AG10803 (cell line): ENCODE data around the genes H3C13, BOLA1, OTUD7B and RPRD2.

DNA sequence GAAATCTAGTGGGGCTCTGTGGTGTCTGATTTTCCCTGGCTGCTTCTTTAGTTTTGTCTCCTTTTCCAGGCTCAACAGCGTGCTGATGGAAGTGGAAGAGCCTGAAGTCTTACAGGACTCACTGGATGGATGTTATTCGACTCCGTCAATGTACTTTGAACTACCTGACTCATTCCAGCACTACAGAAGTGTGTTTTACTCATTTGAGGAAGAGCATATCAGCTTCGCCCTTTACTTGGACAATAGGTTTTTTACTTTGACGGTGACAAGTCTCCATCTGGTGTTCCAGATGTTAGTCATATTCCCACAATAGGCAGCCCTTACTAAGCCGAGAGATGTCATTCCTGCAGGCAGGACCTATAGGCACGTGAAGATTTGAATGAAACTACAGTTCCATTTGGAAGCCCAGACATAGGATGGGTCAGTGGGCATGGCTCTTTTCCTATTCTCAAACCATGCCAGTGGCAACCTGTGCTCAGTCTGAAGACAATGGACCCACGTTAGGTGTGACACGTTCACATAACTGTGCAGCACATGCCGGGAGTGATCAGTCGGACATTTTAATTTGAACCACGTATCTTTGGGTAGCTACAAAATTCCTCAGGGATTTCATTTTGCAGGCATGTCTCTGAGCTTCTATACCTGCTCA lies 29.1 kb upstream of the PPIAL4C start:
- RRBS: no CpG with 5 or more reads among the region's 12 CpGs

DNA sequence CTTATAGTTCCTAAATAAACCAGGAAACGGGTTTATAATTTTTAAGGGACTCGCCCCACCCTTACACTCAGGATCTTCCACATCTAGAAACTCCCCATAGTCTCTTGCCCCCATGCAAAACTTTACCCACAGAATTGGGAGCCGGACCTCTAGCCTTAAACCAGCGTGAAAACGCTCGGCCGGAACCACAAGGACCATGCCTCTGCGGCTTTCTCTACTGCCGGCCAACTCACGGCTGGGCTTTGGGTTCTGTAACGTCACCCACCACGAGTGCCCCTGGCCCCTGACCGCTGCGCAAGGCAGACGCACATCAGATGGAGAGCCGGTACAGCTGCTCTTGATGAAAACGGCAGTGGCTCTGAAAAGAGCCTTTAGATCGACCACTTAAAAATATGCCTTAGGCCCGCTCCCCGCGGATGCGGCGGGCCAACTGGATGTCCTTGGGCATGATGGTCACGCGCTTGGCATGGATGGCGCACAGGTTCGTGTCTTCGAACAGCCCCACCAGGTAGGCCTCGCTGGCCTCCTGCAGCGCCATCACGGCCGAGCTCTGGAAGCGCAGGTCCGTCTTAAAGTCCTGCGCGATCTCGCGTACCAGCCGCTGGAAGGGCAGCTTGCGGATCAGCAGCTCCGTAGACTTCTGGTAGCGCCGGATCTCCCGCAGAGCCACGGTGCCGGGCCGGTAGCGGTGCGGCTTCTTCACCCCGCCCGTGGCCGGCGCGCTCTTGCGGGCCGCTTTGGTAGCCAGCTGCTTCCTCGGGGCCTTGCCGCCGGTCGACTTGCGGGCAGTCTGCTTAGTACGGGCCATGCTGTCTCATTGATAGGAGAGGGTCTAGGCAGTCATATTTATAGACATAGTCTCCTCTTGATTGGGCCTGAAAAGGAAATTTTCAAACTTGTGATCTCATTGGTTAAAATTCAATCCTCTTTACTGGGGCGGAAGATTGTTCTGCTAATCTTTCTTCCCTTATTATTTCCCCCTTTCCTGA lies at the start of gene H3C13:
H3C13 (minus strand) TSS at position 820 of the 989 bp plus-strand sequence.
- RRBS: no CpG with 5 or more reads among the region's 63 CpGs

DNA sequence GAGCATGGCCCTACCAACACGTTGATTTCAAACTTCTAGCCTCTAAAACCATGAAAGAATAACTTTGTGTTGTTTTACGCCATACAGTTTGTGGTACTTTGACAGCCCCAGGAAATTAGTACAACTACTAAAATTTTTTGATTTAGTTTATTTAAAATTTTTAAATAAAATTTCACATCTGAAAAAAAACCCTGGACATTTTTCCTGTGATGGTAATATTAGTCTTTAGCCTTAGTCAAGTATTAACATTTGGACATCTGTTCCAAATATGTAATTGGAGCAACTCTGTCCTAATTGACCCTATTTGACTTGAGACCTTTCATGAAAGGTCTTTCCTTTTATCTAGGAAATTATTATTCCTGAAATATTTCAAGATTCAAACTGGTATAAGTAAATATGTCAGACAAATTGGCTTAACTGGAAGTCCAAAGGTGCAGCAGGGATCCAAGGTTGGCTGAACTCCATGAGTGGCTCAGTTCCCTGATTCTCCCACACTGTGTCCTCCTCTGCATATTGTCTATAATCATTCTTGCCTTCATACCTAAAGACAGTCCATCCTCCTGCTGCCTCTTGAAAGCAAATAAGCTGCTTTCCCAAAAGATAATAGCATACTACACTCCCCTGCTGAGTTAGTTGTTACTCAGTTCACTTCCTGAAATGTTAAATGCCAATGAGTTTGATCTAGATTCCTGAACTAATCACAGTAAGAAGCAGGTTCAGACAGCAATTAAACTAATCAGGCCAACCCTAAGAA lies 2.7 kb upstream of the H2AC19 start:
- RRBS: no CpG with 5 or more reads among the region's 2 CpGs

- RRBS: 26% methylated on average over 13 of the region's 82 CpGs
These were observed at the start of gene BOLA1 for GRCh38 chr1:149899264-149900641. BOLA1 (plus strand) TSS chr1:149899568.

GRCh38 chr1:149935824-149936178 lies 878 bp downstream of the MTMR11 start:
- RRBS: no CpG with 5 or more reads among the region's 6 CpGs

DNA sequence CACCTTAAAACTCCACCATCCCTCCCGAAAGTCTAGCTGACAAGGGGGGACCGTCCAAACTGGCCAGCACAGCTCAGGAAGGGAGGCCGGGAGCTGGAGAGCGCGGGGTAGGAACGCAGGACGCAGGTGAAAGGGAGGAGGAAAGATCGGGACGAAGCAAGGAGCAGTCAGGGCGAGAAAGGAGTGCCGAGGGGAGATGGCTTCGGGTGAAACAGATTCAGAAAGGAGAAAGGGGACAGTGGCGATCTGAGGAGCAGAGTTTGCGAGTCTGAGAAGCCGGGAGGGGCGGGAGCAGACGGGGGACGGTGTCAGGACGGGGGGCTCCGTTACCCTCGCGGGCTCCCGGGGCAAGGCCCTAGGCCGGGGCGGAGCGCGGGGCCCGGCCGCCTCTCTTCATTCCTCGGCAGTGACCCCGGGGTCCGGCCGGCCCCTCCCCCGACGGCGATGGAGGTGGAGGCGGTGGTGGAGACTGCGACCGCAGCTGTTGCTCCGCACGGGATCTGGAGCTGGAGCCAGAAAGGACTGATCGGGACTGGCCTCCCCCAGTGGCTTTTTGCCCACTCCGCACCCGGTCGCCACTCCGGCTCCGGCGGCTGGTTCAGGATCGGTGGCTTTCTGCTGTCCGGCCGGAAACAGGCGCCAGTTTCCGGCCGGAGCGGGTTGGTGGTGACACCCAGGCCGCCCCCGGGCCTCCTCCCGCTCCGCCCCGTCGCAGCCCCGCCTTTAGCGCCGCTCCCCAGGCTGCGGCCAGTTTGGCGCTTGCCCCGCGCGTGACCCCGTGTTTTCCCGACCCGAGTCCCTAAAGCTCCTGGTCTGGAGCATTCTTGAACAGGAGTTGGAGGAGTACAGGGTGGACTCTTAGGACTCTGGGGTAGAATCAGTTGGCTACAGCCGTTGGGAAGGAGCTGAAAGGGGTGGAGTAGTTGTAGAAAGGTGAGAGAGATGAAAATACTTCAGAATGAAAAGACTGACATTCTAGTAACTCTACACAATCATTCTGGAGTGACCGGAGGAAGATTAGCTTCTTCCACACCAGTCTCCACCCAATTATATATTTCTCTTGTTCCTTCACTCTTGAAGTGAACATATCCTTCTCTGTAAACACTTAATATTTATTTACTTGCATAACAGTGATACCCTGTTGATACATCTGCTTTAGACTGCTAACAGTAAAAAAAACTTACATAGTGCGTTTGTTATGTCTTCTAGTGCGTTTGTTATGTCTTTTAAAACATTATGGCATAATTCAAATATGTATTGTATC lies at the start of gene OTUD7B:
OTUD7B (minus strand) TSS at position 609 of the 1,264 bp plus-strand sequence.
- RRBS: under 1% methylated on average over 12 of the region's 76 CpGs

- RRBS: no CpG with 5 or more reads among the region's 5 CpGs
These were observed 10.8 kb upstream of the OTUD7B start for GRCh38 chr1:150021192-150021785.

GRCh38 chr1:150065433-150065957 lies 2.1 kb upstream of the VPS45 start:
- RRBS: no CpG with 5 or more reads among the region's 1 CpG

DNA sequence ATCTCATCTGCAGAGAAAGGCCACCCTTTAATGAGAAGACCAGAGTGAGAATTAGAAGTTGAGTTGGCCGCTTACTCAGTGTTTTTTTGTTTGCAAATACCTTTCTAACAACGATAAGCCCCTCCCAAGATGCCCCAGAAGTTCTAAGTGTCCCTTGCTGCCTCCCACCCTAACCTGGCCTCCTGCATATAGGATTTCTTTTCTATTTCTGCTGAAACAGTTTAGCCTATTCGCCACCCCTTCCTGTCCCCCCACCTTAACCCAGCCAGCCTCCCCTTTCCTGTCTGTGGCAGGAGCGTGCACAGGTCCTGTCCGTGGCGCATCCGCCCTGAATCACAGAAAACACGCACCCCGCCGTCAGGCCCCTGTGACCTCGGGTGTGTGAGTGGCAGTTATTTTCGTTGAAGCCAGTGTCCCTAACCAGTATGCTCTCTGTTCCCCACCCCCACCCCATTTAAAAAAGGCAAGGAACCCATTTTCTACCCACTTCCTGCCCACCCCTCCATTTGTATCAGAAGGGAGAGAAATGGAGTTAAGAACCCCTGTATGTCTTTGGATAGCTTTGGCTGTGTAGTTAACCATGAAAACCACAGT lies 1.6 kb downstream of the PLEKHO1 start:
- RRBS: no CpG with 5 or more reads among the region's 12 CpGs

GRCh38 chr1:150153543-150153964 lies 3.8 kb downstream of the PLEKHO1 start:
- RRBS: no CpG with 5 or more reads among the region's 5 CpGs

DNA sequence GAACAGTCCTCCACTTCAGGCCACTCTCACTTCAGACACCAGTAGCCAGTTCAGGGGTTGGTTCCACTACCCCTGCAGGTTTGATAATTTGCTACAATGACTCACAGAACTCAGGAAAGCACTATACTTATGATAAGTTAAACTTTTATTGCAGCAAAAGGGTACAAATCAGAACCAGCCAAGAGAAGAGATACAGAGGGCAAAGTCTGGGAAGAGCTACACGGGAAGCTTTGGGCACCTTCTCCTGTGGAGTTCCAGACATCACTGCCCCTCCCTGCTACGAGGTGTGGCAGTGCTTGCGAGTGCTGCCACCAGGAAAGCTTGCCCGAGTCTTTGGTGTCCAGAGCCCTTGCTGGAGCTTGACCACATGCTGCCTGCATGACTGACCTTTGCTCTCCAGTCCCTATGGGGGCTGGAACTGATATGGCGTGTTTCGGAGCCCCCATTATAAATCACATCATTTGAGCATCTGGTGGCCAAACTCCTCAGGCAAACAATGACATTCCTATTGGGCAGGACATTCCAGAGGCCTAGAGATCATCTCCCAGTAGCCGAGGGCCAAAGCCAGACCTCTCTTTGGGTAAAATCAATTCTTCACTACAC lies 23.4 kb downstream of the PLEKHO1 start:
- RRBS: no CpG with 5 or more reads among the region's 7 CpGs

DNA sequence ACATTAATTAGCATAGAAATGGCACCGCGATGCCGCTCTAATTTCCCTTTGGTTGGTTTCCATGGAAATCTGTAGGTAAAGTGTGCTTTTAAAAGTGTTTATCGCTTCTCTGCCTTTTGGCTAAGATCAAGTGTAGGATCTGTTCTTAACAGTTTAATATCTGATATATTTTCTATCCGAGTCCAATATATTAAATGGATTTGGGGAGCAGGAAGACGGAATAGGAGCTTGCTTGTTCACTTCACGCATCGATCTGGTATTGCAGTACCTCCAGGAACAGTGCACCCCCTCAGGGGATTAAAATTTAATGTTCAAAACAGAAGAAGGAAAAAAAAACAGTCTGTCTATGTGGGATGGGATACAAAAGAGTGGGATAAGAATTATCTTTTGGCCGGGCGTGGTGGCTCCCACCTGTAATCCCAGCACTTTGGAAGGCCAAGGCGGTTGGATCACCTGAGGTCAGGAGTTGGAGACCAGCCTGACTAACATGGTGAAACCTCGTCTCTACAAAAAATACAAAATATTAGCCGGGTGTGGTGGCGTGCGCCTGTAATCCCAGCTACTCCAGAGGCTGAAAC lies 1.0 kb upstream of the ANP32E start:
- RRBS: no CpG with 5 or more reads among the region's 15 CpGs

DNA sequence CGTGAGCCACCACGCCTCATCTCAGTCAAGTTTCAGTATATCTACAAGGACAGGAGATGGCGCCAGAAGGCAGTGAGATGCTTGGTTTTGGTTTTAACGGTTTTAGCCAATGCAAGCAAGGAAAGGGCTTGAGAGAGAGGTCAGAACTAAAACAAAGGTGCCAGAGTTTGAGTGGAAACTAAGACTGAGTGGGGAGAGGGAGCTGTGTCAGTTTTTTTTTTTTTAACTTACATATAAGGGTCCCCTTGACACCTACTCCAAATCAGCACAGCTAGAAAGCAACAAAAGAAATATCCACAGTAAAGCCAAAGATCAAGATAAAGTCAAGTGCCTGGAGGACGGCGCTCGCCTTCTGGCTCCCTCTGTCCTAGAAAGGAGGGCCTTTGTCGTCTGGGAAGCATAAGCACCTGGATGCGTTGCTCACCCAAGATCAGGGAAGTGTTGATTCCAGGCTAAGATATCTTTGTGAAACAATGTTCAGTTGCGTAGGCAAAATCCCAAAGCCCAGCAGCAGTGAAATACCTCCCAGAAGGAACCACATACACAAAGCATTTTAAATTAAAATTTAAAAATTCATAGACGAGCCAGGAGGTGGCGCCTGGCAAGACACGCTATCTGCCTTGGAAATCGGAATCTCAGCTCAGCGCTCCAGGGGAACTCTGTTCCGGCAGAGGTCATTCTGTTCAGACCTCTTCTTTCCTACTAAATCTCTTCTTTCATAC lies 1.9 kb upstream of the CA14 start:
- RRBS: no CpG with 5 or more reads among the region's 16 CpGs

GRCh38 chr1:150282645-150283295 lies 416 bp downstream of the CIART start:
- RRBS: no CpG with 5 or more reads among the region's 26 CpGs

- RRBS: no CpG with 5 or more reads among the region's 21 CpGs
These were observed at the start of gene RPRD2 for GRCh38 chr1:150363766-150364269. RPRD2 (plus strand) TSS chr1:150364147.

GRCh38 chr1:150364270-150365103 lies 540 bp downstream of the RPRD2 start:
- RRBS: no CpG with 5 or more reads among the region's 50 CpGs

DNA sequence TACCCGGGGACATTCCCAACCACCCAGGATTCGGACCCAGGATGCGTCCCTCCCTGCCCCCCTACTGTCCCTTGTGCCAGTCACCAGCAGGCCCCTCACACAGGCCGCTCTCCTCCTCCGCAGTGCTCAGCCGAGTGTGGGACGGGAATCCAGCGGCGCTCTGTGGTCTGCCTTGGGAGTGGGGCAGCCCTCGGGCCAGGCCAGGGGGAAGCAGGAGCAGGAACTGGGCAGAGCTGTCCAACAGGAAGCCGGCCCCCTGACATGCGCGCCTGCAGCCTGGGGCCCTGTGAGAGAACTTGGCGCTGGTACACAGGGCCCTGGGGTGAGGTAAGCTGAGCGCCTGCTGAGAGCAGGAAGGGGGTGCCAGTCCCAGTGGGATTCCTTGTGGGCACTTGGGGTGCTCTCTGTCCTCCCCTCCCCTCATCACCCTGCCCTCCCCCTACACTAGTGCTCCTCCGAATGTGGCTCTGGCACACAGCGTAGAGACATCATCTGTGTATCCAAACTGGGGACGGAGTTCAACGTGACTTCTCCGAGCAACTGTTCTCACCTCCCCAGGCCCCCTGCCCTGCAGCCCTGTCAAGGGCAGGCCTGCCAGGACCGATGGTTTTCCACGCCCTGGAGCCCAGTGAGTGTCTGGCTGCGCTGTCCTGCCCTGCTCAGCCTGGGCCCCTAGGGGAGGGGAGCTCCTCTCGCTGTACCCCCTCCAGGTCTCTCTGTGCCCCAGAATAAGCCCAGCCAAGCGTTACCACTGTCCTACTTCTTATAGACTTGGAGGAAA lies 9.8 kb downstream of the ADAMTSL4 start:
- RRBS: no CpG with 5 or more reads among the region's 25 CpGs

GRCh38 chr1:150971193-150972397 lies 3.0 kb downstream of the CERS2 start:
- RRBS: no CpG with 5 or more reads among the region's 10 CpGs

GRCh38 chr1:151052334-151053273 lies 5.1 kb downstream of the C1orf56 start:
- RRBS: no CpG with 5 or more reads among the region's 4 CpGs

- RRBS: no CpG with 5 or more reads among the region's 3 CpGs
These were observed 2.6 kb downstream of the MLLT11 start for GRCh38 chr1:151062699-151063261.